Osteocyte (in vitro differentiated cells): ENCODE measurements around a stretch of chr7.

DNA sequence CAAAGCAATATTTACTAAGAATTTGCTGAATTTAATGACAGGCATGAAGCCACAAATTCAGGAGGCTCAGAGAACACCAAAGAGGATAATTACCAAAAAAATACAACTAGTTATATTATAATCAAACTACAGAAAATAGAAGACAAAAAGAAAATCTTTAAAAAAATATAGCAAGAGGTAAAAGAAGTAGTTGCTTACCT, 1127.7 kb downstream of the DNAJB9 start:
- PRO-cap: no peak

DNA sequence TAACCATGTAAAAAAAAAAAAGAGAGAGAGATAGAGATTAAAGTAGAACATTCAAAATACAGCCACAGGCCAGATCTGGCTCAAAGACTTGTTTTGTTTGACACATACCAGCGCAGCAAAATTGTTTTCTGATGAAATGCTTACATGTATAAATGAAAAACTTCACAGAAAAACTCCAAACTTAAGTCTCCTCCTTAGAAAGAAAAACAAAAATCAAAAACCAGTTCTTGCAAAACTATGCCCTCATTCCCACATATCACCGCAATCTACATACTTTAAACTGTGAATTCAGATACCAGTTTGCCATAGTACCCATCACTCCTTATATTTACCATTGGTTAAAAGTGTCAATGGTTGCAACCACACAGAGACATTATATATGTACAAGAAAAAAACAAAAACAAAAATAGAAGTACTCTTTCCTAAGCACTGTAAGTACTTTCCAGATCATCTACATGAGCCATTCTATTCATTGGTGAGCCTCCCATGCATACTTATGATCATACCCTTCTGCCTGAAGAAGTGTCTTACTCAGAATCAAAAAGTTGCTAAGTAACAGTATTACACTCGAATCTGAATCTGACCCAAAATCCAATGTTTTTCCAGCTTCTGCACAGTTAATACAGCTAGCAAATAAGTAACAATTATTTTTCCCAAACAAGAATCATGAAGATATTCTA, 124.0 kb downstream of the LRRN3 start:
- PRO-cap: no peak

DNA sequence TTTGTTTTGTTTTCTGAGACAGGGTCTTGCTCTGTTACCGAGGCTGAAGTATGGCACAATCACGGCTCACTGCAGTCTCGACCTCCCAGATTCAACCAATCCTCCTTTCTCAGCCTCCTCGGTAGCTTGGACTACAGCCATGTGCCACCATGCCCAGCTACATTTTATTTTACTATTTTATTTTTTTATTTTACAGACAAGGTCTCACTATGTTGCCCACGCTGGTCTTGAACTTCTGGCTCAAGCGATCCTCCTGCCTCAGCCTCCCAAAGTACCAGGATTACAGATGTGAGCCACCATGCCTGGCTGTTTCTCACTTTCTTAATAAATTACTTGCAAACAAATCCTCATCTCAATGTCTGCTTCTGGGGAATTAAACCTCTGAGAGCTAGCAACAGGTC, 135.2 kb downstream of the LRRN3 start:
- PRO-cap: no peak

DNA sequence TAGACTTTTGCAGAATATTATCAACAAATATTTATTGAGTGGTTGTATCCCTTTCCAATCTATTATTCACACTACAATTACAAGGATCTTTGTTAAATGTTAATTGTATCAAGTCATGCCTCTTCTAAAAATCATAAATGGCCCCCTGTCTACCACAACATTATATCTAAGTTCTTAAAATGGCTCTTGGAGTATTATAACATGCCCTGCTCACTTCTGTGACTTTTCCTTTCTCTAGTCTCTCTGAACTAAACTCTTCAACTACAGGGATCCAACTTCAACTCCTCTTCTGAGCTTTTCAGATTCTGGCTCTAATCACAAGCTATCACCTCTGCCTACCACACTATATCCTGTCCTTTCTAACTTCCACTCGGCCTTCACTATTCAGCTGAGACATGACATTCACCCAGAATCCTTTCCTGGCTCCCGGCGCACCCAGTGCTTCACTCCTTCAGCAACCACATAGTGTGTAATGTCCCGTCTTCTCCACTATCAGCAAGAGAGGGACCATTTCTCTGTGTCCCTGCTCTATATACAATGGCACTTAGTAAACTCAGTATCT, 219.1 kb downstream of the IMMP2L start:
- PRO-cap: no peak

- PRO-cap: no peak
Observed at GRCh38 chr7:111523664-111524151, 38.6 kb downstream of the IMMP2L start.

GRCh38 chr7:111561331-111562339, 657 bp downstream of the IMMP2L start:
- PRO-cap: no peak

DNA sequence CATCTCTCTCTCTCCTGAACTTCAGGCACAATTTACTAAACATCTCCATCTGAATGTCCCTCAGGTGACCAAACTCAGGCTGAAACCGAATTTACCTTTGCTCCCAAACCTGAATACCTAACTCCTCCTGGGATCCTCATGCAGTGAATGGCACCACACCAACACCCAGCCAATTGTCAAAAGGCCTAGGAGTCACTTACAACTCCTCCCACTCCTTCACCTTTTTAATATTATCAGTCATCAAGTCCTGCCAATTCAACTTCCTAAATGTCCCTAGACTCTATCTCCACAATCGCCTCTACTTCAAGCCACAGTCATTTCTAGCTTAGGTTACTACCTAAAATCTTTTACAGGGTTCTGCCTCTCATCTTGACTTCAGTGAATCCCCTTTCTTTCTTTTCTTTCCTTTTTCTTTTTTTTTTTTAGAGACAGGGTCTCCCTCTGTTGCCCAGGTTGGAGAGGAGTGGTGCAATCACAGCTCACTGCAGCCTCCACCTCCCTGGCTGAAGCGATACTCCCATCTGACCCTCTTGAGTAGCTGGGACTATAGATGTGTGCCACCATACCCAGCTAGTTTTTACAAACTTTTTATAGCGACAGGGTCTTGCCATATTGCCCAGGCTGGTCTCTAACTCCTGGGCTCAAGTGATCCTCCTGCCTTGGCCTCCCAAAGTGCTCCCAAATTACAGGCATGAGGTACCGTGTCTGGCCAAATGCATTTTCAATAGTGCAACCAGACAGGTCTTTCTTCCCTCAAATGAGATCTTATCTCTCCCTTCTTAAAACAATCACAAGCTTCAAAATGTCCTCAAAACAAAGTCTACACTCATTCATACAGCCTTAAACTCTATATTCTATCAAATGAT, 269.0 kb upstream of the IMMP2L start:
- PRO-cap: no peak

DNA sequence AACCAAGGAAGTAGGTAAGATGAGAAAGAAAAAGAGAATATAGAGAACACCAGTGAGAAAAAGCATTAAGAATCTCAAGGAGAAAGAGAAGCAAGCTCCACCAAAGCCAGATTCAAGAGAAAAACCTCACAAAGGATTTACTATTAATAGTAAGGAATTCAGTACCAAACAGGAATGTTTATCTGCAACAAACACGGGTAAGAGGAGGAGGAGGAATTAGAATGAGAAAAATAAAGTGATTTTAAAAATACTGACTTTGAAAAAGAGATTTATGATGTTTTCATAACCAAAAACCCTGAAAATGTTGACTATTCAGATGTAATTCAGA, 311.3 kb upstream of the IMMP2L start:
- PRO-cap: no peak

DNA sequence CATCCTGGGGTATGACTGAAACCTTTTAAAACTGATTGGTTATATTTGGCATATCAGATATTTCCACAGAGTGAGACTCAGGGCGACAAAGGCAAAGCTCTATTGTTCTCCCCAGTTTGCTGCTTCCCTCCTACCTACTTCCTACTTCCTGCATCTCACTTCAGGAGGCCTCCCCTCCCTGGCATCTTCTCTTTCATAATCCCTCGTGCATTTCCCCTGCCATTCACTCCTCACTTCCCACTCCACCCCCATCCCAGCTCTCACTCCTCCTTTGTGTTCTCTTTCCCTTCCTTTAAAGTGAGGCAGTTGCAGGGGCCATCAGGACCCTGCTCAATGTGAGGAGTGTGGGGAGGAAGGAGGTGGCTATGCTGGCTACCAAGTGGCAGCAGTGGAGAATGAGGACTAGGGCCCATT, 311.7 kb upstream of the IMMP2L start:
- PRO-cap: no peak

GRCh38 chr7:112086055-112086801, 120.0 kb downstream of the DOCK4 start:
- PRO-cap: no peak

- PRO-cap: no peak
Observed at GRCh38 chr7:112086802-112087208, 119.4 kb downstream of the DOCK4 start.

DNA sequence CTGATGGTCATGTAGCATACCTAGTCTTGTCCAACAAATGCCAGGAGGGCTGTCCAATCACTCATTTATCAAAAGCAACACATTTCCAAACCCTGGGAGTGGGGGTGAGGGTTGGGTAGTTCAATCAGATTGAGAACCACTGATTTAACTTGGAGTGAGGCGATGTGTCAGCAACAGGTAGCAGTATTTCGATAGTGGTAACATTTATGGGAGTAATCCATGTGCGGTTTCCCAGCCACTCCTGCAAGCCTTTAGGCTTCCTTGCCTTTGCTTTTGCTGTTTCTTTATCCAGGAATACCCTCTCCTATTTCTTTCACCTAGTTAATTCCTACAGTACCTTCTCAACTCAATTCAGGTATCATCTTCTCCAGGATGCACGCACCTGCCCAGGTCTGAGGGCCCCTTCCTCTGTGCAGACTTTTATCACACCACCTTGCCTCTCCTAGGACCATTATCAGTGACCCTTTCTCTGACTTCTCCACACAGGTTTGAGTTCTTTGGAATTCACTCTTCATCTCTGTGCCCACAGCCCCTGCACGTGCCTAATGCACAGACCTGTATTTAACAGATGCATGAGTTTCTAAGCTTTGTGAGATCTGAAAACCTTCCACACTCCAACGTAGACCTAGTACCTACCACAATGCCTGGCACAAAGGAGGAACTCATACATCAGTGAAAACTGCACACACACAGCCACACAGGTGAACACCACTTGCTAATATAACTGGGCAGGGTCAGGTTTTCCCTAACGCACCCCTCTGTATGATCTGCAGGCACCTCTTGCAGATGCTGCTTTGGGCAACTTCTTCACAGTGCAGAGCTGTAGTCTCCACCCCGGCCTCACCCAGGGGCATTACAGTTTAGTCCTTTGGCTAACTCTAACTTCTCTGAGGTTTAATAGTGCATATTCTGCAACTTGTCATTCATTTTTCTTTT, 22.3 kb downstream of the DOCK4 start:
- PRO-cap: no peak

DNA sequence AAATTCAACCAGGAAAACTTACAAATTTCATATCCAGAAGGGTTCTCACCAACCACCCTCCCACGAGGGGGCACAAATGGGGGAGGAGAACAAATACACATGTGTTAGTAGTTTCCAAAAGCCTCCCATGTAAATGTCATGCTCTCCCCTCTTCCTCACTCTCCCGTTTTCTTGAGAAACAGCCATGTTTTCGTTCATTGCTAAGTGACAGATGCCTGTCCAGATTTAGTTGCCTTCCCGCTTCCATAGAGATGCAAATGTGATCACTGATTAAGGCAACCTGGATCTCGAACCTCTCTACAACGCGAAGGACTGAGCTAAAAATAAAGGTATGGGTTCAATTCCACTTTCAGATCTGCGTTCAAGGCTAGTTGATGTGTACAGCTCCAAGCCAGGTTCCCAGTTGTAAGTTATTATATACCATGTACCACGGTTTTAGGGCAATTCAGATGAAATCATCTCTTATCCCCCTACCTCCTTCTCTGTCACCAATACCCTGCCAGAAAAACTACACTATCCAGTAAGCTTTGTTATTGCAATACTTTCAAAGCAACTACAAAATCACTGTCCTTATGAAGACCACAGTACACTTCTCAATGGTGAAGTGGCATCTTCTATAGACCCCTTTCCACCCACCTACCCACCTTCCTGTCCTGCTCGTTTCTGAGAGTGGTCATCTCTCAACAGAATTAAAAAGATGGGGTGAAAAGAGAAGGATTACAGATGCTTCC, 10.2 kb downstream of the DOCK4 start:
- PRO-cap: no peak

DNA sequence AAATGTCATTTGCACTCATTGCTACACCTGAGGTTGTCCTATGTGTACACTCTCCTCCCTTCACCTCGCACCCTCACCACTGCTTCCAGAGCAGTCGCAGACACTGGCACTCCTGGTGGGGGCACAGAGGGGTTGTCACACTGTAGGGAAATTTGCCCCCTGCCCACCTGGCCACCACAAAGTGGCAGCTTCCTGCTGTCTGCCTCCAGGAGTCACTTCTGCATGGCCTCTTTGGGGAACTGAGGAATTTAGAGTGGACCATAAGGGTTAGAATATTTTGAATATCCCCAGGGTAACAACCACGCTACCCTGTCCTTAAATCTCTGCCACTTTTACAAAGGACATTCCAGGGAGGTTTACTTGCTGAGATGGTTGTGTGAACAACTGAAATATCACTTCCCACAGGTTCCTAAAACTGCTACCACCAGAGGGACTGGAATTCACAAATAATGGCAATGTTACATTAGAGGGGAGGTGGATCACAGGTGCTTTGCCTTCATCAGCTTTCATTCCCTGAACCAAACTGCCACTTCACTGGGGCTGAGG, 88.2 kb upstream of the IFRD1 start:
- PRO-cap: no peak

GRCh38 chr7:112451740-112452545, 1.7 kb downstream of the IFRD1 start:
- PRO-cap: bidirectional peak, plus-strand start at chr7:112452417, minus-strand start at chr7:112452219

DNA sequence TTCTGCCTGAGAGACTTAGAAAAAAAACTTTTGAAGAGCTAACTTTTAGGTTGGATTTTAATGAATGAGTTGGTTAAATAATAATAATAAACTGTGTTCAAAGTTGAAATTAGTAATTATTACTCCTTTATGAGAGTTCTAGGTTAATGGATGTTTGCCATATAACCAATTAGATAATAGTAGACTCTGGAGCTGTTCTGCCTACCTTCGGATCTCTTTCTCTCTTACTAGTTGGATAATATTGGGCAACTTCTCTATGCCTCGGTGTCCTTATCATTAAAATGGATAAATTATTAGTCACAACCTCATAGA, 13.9 kb downstream of the IFRD1 start:
- PRO-cap: no peak

GRCh38 chr7:112485629-112486081, 4.9 kb downstream of the LSMEM1 start:
- PRO-cap: no peak

DNA sequence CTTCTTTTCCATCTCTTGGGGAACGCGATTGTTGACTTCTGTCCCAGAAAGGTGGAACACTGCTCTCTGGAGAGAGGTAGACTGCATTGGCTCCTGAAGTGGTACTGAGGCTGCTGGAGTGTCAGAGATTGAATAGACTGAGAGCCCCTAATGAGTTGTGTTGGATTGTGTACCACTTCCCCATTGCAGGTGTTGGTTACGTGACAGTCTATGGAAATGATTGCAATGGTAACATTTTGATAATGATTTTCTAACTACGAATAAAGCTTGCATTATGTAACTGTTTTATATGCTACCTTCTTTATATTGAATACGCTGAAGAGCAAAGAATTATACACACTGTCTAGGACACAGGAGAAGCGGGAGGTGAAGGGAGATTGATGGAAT, 1.0 kb upstream of the BMT2 start:
- PRO-cap: no peak

DNA sequence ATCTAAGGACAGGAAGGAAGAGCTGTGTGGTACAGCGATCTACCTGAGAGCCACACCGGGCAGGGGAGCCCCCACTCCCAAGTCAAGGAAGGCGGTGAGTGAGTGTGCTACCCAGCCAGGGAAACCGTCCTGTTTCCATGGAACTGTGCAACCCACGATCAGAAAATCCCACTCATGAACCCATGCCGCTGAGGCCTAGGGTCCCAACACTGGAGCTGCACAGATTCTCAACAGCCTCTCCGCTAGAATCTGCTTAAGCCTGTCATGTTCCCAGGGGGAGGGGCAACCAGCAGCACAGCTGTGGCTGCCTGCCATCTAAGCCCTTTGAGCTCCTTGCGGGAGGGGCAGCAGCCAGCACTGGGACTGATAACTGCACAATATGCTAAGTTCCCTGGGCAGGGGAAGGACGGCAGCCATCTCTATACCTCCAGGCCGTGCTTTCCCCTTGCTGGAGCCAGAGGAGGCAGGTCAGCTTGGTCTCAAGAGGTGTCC, 213.0 kb upstream of the SMIM30 start:
- PRO-cap: no peak

GRCh38 chr7:114540850-114541196, 126.2 kb downstream of the FOXP2 start:
- PRO-cap: no peak